ENCODE measurements around the genes HRH1, PPARG and TSEN2.

DNA sequence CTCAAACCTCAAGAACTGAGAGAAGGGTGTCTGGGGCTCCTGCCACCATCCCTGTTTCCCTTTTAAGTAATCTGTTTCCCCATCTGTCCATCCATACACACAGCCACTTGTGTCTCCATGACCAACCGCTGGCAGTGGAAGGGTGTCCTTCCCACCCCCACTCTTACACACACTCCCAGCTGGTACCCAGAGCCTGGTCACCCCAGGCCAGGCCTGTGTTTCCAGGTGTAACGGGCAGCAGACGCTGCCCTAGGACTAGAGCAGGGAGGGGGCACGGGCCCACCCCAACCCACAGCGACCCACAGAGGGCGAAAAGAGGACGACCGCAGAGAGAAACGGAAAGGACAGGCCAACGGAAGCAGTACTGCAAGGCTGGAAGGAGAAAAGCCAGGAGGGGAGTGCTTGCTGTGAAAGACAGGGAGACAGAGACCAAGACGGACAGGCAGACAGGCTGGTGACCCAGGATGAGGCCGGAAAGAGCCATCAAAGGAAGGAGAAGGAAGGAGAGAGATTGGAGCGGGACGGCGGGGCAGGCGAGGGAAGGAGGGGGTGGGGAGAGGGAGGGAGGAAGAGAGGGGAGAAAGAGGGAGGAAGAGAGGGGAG is 591 bp upstream of the SLC6A1 start:
- RRBS, result no CpG with 5 or more reads among the region's 16 CpGs

GRCh38 chr3:11095921-11097209 is 57.9 kb upstream of the HRH1 start:
- RRBS, result no CpG with 5 or more reads among the region's 32 CpGs

DNA sequence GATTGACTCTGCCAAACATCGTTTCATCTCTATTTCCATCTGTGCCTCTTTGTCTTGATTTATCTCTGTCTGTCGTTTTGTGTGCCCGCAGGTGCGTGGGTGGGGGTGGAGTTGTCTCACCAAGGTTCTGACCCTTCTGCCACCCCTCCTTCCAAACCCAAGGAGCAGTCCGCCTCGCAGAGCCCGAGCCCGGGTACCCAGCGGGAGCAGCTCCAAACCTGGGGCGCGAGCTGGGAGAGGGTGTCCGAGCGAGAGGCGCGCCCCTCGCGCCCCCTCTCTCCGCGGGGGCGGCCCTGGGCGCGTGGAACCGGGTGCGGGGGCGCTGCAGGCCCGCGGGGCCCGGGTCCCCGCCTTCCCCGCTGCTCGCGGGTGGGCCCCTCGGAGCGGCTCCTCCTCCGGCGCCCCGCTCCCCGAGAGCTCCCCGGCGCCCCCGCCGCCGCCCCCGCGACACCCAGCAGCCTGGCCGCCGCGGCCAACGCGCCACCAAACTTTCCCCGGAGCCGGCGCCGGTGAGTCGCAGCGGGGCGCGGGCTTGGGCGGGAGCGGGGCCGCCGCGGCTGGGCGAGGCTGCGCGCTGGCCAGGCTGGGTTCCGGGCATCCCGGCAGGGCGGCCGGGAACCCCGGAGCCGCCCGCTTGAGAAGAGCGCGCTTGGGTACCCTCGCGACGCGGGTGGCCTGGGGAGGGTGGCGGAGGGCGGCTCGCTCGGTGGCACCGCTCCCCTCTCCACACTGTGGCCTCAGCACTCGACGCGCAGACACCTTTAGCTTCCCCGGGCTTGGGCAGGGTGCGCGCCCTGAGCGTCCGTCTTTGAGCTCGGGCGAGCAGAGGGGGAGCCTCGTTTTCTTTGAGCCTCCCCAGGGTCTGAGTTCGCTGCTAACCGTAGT is at the start of gene HRH1:
Gene HRH1 (plus strand): TSS at position 448 of the 885 bp plus-strand sequence.
- RRBS, result 2% methylated on average over 24 of the region's 97 CpGs

- RRBS, result no CpG with 5 or more reads among the region's 1 CpG
Observed at GRCh38 chr3:11273198-11273607, 1.0 kb downstream of the ATG7 start.

DNA sequence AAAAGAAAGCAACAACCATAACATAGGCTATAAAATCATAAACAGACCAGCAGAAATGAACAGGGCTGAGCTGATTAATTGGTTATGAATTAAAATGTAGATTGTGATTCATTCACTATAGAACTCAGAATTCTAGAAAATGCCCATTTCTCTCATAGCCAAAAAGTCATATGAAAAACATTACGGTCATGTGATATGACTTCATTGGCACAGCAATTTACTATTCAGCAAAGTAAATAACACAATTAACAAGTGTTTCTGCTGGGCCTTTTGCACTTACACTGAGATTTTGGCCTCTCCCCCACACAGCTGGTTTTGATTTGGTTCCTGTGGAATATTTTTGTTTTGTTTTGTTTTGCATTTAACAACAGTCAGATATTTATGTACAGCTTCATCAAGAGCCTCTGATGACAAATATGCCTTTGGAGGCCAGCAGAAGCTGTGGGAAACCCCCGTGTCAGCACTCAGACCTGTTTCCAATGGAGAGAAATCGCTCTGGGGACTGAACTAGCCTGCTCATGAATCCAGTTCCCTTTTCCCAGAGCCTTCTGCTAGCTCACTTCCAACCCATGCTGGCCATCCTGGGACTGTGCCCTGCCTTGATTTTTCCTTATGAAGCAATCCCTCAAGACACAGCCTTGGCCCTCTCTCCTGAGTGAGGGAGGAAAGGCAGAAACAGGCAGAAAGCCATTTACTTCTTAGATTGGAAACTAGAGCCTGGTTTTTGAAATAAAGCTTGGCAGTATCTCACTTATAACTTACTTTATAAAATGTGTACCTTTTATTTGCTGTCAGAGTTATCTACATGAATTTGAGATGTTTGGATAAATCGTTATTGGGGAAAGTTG is 161.9 kb downstream of the ATG7 start:
- RRBS, result no CpG with 5 or more reads among the region's 4 CpGs

DNA sequence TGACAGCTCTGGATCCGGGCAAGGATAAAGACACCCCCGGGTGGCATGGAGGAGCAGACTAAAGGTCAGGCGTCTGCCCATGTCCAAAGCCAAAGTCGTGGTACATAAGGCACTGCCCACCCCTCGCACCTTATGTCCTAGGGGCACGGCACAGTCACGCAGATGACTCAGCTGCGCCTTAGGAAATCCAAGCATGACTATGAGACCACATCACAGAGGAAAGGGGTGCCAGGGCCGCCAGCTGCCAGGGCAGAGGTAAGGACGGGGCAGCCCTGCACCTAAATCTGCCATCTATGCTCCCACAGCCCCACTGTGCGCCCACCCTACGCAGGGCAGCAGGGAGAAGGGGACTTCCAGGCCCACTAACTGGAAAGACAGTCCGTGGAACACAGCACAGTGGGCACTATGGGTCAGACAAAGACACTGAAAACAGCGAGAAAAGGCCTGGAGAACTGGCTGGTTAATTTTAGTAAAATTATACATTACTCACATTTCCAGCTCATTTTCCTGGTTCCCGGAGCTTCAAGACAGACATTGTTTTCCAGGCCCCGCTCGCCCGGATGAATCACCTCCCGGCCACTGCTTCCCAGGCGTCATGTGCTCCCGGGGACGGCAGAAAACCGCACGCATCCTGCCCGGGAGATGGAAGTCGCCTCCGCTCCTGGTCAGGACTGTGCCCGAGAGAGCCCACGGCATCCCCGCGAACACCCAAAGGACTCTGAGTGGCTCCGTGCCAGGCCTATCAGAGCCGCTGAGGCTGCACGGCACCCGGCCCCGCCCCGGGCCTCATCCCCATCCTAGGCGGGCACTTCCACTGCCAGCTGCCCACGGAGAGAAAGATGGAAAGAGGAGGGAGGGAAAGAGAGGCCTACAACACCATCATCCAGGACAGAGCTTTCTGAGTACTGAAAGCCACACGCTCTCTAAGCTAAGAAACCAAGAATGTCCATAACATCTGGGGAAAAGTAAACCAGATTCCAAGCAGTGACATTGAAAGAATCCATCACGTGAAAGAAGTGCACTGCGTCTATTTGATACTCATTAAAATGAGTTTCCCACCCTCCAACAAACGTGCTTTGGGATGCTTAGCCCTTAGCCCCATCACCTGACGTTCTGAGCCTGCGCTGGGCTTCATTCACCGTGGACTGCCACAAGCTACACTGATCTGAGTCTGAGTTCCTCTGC is 75.2 kb downstream of the VGLL4 start:
- RRBS, result 0% methylated on average over 3 of the region's 46 CpGs

DNA sequence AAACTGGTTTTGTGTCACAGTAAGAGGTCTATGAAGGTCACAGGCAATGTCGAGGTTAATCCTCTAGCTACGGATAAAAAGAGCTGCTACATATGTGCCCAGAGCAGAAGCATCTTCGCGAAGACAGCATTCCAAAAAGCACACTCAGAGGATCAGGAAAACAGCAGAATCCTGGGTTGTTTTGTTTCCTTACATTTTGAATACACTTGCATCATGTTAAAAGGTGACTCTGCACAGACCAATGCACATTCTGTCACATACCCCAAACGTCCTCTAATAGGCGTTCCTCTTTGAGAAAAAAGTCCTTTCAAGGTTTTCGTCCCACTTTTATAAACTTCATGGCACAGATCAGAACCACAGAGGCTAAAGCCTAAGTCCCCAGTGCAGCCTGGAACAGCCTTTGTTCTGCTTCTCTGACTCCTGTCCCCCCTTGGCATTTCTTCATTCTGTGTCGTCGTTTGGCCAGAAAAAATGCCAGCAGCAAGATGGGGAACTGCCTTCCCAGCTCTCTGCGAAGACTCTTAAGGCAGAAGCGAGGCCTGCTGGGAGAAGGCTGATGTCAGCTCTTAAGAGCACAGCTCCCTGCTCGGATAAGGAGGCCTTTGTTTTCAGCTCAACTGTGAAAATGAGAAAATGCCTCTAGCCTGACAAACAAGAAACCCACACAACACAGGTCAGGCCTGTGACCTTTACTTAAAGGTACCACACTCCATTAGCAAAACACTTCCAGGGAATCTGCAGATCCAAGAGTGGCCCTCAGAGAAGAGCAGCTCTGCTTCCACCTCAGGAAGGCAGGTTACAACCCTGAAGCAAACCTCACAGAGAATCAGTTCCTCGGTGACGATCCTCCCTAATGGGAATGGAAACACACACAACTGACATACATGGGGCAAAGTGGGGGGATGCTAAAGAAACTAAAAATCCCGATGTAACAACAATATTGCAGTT is 52.5 kb downstream of the VGLL4 start:
- RRBS, result no CpG with 5 or more reads among the region's 15 CpGs

GRCh38 chr3:11600346-11601115 is 43.2 kb downstream of the VGLL4 start:
- RRBS, result no CpG with 5 or more reads among the region's 17 CpGs

DNA sequence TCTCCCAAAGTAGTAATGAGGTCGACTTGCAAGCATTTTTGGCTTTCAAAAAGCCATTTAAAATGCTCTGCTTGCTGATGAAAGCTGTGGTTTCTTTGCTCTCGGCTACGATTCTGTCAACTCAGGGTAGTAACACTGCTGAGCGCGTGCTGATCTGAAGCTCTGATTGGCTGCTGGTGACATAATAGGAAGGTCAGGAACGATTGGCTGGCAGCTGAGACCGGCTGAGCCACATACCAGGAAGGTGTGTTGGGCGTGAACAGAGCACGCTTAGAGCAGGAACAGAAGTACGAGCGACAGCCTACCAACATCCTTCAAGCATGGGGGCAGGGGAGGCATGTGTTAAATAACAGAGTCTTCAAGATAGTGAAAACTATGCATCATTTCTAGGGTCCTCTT is 76.2 kb downstream of the TAMM41 start:
- RRBS, result no CpG with 5 or more reads among the region's 11 CpGs

DNA sequence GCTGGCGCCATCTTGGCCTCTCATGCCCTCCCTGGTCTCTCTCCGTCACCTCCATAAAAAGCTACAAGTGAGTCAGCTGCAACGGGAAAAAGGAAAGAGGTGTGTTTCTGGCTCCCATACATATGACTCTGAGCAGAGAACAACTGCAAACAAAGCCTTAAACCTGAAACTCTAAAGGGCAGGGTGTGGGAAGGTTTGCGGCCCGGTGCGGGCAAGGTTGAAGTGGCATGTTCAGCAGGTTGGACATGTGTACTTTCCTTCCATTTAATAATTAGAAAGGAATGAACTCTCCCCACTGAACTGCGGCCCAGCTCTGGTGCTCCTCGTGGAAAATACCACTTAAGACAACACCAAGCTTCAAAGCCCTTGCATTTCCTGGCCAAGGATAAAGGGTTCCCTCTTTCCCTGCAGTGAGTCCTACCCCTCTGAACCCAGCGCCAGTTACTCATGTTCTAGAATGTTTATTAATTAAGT is 58.9 kb upstream of the PPARG start:
- RRBS, result no CpG with 5 or more reads among the region's 9 CpGs

DNA sequence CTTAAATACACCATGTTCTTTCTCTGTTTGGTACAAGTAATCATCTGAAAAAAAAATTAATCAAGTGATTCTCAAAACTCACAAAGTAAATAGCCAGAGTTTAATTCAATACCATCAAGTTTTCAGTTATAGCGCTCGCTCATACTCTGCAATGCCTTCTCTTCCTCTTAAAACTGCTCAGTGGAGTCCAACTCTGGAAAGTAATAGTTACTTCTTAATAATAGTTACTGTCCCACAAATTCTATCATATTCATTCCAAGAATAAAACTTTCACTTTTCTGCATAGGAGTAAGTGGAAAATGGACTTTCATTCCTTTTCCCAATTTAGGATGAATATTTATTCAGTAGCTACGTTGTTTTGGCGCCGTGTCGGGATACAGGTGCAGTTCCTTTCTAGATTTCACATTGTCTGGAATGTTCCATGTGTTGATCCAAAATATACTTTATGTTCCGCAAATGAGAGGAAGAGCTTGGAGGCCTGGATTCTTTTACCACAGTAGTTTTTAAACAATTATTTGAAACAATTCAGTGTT is 23.0 kb upstream of the PPARG start:
- RRBS, result no CpG with 5 or more reads among the region's 7 CpGs

DNA sequence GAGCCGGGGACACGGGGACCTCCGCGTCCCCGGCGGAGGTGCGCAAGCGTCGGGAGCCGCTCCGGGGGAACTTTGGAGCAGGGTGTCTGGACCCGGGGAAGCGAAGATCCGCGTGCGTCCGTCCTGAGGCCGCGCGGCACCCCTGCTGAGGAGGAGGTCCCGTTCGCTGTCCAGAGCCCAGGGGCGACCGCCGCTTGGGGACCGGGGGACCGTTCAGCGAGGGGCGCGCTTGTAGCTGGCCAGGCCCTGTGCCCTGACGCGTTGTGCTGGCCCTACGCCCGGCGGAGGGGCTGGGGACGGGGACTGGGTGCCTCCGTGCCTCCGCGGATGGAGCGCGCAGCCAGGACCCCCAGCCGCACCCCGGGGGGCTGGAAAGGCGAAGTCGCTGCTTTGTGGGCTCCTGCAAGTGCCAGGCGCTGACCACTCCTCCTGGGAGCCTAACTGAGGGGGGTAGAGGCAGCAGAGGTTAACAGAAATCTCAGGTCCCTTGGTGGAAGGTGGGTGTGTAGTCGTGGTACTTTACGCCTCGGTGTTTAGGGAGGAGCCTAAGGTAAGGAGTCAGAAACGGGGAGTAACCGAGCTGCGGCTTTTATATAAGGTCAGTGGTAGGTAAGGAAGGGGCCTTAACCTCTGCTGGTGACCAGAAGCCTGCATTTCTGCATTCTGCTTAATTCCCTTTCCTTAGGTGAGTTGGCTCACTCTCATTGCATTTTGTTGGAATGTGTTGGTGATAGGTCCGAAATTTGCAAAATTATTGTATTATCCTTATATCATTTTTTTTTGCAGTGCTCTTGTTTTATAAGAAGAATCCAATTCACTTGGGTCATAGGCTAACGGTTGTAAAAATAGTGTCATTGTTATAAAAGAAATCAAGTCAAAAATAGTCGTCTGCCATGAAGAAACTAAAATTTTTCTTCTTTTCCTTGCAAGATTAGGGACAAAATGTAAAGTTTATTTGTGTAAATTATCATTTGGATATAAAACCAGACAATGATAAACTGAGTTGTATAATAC is at the start of gene PPARG:
Gene PPARG (plus strand): TSS at position 621 of the 1,014 bp plus-strand sequence.
- RRBS, result 2% methylated on average over 21 of the region's 55 CpGs

- RRBS, result no CpG with 5 or more reads among the region's 7 CpGs
Observed at GRCh38 chr3:12303842-12304549, 15.1 kb downstream of the PPARG start.

DNA sequence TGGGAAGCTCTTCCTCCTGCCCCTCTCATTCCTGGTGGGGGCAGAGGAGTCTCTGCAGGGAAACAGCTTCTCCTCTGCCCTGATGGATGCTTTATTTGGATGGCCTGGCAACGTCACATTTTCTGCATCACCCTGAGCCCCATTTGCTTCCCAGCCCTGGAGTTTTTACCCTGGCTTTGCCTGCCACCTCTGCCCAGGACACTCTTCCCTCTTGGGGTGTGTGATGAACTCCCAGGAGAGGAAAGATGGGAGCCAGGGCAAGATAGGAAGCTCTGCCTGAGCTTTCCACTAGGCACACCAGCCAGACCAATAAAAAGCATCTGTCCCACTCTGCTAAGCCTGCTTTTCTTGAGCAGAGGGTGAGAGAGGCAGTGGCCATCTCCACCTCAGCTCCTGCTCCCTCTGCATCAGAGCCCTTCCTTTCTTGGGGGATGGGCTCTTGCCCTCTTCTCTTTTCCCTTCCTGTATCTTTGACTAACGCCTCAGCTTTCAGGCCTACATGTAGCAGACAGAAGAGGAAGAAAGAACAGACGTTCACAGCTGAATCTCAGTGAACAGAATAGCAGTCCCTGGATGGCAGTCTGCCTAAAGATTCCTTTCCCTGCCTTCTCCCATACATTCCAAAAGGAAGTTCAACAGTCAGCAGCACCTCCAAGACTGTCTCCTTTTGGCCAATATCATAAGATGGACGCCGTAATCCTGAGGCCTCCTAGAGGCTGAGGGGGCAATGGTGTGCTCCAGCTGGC is 39.6 kb downstream of the PPARG start:
- RRBS, result no CpG with 5 or more reads among the region's 5 CpGs

GRCh38 chr3:12436244-12437172 is 47.8 kb upstream of the TSEN2 start:
- RRBS, result no CpG with 5 or more reads among the region's 12 CpGs

- RRBS, result 55% methylated on average over 5 of the region's 32 CpGs
Observed at GRCh38 chr3:12444269-12445662, 39.5 kb upstream of the TSEN2 start.

- RRBS, result 3% methylated on average over 7 of the region's 76 CpGs
Observed at GRCh38 chr3:12483716-12484921, at the start of gene TSEN2. TSEN2 (plus strand) TSS chr3:12484480.

- RRBS, result no CpG with 5 or more reads among the region's 3 CpGs
Observed at GRCh38 chr3:12579568-12580099, 22.7 kb downstream of the MKRN2 start.

DNA sequence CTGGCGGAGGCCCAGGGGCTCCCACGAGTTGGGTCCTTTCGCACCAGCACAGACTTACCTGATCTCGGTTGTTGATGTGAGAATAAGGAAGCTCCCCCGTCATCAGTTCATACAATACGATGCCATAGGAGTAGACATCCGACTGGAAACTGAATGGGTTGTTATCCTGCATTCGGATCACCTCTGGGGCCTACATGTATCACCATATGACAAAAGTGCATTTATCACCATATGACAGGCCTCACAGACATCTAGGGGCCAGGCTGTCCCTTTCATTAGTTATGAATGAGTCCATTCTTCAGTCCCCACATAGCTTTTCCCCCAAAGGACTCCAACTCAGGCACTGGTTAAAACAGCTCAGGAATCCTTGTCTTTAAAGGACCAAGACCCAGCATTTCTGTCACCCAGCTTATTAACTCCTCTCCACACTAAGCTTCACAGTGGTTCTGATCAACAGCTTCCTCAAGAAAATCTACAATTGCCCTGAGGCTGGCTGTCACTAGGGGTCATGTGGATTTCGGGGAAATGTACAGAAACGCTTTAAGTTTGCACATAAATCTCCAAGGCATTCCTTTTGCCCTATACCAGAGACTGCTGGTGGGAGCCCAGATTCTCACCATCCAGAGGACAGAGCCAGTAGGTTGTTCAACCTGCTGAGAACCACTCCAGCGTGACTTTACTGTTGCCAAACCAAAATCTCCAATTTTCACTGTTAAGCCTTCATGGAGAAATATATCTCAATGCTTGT is 28.4 kb downstream of the MKRN2 start:
- RRBS, result no CpG with 5 or more reads among the region's 11 CpGs